HCT116 (cell line): ENCODE measurements around a stretch of chr13.

DNA sequence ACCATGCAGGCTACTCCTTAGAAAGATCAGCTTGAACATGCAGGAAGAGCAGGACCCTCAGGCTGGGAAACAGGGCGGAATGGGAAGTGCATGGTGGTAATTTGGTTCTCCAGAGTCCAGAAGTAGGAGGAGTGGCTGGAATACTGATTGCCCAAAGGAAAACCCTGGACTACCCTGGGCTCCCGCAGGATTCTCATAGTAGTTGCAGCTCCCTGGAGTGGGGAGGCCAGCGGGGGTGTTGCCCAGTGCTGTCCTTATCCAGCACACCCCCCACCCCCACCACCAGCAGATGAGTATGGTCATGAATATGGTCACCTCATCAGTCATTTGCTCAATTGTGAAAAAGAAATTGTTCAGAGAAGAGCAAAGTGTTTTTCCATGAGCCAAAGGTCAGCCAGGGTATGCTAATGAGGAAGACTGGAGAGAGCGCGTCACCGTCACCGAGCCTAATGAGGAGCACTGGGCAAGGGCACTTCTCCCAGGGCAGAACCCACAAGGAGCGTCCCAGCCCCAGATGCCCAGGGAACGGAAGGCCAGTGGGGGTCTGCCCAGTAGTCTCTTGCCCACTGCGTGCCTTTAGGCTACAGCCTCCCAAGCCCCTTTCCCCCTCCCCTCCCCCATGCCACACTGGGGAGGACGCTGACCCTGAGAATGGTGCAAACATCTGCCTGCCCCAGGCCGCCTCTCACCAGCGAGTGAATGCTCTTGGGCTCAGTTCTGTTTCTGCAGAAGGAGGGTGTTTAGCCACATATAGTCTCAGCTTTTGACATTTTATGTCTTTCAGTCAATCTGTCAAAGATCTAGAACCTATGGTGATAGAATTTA lies 5.3 kb downstream of the SLC25A15 start:
- RRBS, result no CpG with 5 or more reads among the region's 13 CpGs

- RRBS, result no CpG with 5 or more reads among the region's 6 CpGs
These were observed 77.5 kb downstream of the ELF1 start for GRCh38 chr13:40941517-40942058.

GRCh38 chr13:40946174-40947052 lies 72.7 kb downstream of the ELF1 start:
- RRBS, result no CpG with 5 or more reads among the region's 5 CpGs

DNA sequence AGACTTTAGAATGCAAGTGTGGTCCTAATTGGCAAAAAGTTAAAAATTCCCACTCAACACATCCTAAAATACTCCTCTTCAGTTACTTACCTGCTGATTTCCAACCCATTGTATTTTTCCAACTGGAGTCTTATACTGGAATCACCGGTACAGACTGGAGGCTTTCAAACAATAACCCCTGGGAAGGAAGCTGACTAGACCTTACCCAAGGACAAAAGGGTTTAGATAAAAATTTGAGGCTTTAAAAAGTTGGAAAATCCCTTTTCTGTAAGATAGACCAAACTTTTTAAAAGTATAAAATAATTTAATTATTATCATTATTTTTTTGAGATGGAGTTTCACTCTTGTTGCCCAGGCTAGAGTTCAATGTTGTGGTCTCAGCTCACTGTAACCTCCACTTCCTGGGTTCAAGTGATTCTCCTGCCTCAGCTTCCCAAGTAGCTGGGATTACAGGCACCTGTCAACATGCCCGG lies 70.4 kb downstream of the ELF1 start:
- RRBS, result no CpG with 5 or more reads among the region's 2 CpGs

GRCh38 chr13:40984622-40985401 lies 34.3 kb downstream of the ELF1 start:
- RRBS, result no CpG with 5 or more reads among the region's 3 CpGs

- RRBS, result no CpG with 5 or more reads among the region's 3 CpGs
These were observed 6.2 kb upstream of the ELF1 start for GRCh38 chr13:41025251-41025733.

- RRBS, result no CpG with 5 or more reads among the region's 4 CpGs
These were observed 12.0 kb upstream of the WBP4 start for GRCh38 chr13:41048968-41050065.

- RRBS, result no CpG with 5 or more reads among the region's 15 CpGs
These were observed 45.0 kb downstream of the NAA16 start for GRCh38 chr13:41355838-41356687.

- RRBS, result no CpG with 5 or more reads among the region's 6 CpGs
These were observed 56.1 kb downstream of the NAA16 start for GRCh38 chr13:41366870-41367877.

- RRBS, result no CpG with 5 or more reads among the region's 4 CpGs
These were observed 72.6 kb downstream of the NAA16 start for GRCh38 chr13:41383518-41384200.

DNA sequence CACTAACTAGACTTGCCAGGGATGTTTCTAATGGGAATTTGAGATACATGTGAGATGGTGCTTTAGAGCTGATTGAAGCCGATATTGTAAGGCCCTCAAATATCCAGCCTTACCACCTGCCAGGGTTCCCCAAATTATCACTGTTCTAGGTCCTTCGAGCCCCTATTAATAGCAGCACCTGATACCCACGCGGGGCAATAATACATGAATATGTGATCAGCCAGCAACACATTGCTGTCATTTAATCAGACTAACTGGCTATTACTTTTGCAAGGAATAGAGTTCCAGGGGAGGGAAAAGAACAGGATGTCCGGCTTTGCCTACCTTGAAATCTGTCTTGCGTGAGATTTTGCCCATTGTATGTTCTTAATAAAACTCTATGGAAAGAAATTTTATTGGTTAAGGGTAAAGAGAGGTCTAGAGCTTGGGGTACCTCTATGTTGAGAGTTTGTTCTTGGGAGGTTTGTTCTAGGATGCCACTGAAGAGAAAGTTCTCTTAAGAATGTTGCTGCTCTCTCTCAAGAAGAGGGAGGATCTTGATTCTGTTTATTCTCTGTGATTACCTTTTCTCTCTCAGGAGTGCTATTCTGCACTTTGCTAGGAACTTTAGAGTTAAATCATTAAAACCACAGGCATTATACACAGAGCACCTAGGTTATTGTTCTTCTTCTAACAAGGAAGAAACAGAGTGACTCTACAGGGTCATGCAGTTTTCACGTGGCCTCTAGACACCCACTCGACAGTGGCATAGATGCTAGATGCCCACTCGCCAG lies 5.3 kb downstream of the RGCC start:
- RRBS, result no CpG with 5 or more reads among the region's 9 CpGs

- RRBS, result no CpG with 5 or more reads among the region's 9 CpGs
These were observed 13.4 kb downstream of the RGCC start for GRCh38 chr13:41470208-41471614.

DNA sequence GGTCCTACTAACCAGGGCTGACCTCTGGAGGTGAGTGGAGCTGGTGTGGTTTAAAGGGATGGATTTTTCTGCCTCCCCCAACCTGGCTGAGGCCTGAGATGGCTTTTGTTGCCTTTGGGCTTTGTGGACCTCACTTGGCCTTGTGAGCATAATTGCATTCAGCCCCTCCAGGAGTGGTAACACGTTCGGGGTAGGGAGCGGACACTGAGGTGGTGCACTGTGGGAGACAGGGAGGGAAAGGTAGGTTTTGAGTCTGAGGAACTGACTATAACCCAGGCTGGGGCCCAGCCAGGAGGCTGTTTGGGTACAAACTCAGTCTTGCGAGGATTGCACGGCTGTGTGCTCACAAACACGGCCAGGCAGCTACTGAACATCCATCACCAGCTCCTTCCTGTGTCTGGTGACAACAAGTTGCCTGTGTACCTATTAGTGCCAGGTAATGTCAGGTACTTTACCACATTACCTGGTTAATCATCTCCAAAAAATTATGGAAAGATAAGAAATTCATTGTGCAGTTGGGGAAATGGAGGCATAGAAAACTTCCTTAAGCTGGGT lies 97.6 kb downstream of the RGCC start:
- RRBS, result no CpG with 5 or more reads among the region's 6 CpGs

DNA sequence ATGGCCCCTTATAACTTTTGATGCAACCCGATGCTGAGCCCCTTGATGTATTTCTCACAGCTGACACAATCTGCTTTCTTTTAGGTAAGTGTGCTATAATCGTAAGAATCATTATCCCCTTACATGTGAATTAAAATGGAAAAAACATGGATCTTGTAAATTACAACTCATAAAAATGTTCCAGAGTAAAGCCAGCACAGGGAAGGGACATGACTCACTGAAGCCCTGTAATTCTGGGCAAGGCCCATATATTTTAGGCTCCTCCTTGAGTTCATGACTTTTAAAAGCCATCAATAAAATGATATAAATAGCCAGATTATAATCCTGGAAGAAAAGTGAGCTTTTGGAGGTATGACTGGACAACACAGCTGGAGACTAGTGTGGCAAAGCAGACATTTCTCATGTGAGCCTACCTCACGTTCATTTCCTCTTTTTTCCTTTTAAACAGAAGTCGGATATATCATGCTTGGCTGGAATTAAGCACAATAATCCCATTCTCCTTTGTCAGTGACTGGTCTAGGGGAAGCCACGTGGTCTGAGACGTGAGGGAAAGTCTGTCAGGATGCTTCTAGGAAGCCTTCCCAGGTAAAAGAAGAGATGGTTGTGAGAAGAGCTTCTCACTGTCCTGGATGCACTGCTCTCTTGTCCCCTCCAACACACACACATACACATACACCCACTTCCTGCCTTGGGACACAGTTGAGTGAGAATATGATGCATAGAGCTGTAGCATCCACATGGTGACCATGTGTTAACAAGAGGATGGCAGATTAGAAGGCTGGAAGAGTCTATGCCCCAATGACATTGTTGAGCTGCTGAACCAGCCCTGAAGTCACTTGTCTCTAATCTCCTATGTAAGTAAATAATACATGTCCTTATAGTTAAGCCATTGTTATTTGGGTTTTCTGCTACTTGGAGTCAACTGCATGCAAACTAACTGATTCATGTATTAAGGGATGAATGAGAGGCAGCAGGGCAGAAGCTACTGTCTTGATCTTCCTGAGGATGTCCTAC lies 165.5 kb downstream of the RGCC start:
- RRBS, result no CpG with 5 or more reads among the region's 6 CpGs

DNA sequence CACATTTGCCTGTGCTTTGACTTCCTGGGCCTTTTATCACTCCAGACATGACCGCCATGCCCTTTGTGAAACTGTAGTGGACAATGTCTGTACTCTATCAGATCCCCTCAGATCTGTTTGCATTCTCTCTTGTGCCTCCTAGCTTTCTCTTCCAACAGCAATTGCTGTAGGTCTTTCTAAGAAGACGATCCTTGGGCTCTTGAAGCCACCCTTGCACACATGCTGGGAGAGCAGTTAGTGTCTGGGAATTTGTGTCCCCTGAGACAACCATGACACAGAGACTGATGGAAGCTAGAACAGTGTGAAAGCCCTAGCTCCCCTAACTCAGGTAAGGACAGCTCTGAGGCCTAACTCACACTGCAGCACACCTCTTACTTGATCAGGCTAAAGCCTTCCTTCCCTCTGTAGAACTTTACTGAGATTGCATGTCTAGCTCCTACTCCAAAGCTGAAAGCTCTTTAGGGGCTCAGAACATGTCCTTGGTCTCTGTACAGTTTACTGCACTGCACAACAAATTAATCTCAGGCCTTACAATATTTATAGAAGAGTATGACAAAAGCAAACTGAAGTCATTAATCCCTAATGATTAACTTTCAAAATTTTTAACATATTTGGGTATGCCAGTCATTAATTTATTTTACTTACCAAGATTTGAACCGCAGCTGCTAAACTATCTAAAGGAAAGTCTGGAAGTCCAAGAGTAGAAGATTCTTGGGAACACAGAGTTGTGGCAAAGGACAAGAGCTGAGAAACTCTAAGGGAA lies 75.5 kb downstream of the VWA8 start:
- RRBS, result no CpG with 5 or more reads among the region's 3 CpGs

DNA sequence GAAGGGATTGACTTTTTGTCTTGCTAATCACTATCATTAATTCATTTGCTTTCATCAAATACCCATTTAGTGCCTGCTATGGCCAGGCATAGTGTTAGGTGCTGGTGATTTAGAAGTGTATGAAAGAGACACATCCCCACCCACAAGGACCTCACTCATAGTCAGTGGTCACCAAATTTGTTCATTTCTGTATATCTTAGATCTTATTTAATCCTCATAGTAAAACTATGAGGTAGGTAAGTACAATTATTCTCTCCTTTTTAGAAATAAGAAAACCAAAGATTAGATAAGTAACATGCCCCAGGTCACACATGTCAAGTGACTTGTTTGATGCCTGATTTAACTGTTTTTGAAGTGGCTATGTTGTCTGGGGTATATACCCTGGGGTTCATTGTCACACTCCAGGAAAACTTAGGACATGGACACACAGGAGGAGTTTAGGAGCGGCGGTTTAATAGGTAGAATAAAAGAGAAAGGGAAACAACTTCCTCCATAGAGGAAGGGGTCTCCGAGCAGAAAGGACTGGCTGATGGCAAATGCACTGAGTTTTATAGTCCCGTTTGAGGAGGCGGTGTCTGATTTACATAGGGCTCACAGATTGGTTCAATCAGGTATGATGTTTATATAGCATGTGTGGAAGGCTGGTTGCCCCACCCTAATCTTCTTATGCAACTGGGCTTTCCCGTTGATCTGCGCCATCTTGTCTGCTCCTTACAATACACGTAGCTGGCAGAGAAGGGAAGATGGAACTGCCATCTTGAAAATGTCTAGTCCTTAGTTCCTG lies 12.3 kb downstream of the DGKH start:
- RRBS, result no CpG with 5 or more reads among the region's 8 CpGs

GRCh38 chr13:42083337-42083985 lies 35.0 kb downstream of the DGKH start:
- RRBS, result no CpG with 5 or more reads among the region's 19 CpGs

DNA sequence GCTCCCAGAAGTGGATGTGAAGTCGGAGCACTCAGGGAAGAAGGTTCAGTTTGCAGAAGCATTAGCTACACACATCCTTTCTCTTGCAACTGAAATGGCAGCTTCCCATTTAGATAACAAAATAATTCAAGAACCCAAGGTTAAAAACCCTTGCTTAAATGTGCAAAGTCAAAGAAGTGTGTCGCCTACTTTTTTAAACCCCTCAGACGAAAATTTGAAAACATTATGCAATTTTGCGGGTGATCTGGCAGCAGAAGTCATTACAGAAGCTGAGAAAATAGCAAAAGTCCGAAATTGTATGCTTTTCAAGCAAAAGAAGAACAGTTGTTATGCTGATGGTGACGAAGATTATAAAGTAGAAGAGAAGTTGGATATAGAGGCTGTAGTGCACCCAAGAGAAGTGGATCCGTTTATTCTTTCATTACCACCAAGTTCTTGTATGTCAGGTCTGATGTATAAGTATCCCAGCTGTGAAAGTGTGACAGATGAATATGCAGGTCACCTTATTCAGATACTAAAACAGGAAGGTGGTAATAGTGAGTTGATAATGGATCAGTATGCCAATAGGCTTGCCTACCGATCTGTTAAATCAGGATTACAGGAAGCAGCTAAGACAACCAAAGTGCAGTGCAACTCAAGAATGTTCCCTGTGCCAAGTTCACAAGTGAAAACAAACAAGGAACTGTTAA lies 30.5 kb downstream of the AKAP11 start:
- RRBS, result no CpG with 5 or more reads among the region's 8 CpGs

DNA sequence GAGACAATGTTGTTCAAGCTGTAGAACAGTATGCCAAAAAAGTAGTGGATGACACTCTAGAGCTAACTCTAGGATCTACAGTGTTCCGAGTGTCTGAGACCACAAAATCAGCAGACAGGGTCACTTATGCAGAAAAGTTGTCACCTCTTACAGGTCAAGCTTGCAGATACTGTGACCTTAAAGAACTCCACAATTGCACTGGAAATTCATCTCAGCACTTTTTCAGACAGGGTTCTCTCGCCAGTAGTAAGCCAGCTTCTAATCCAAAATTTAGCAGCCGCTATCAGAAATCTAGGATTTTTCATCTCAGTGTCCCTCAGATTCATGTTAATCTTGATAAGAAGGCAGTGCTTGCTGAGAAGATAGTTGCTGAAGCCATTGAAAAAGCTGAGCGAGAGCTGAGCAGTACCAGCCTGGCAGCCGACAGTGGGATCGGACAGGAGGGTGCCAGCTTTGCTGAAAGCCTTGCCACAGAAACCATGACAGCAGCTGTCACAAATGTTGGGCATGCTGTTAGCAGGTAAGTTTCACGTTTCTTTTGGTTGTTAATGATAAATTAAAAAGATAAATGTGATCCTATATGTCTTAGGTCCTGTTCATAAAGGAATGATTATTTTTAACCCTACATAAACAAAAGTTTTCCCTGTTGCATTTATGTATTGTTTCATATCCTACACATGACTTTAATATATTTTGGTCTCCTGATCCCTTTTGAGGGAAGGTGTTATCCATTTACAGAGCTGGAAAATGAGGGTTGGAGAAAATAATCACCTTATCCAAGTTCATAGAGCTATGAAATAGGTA lies 31.6 kb downstream of the AKAP11 start:
- RRBS, result no CpG with 5 or more reads among the region's 7 CpGs